Progenitor cell of endocrine pancreas (in vitro differentiated cells): ENCODE measurements around a stretch of chr16.

DNA sequence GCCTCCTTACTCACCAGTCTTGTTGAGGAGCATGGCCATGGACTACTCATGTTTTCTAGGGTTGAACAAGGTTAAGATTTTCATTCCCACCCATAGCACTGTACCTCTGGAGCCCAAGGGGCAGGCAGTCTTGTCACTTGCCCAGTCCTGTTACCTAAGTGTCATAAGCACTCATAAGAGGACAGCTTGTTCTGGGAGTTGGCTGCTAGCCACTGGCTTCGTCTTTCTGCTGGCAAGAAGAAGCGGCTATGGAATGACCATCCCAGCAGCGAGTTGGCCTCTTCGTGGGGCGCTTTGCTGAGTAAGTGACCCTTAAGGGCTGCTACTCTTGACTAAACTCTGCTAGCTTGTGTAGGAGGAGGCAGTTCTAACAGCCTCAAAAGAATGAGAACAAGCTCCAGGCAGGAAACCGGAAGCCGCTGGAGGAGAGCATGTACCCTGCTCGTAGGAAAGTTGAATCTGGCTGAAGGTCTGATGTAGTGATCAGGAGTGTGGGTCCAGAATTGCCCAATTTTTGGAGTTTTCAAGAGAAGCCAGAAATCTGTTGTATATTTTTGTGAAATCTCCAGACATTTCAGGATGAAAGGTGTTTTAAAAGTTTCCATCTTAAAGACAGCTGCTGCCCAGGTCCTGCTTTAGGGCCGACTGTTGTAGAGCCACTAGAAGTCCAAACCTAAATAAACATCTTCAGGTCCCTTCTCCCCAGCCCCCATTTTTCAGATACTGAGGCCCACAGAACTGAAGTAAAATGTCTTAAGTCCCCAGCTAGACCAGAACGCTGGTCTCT is 7.6 kb downstream of the UBFD1 start:
- PRO-cap, result no peak

- PRO-cap, result no peak
Observed at GRCh38 chr16:23689076-23689595, 10.4 kb downstream of the PLK1 start.

GRCh38 chr16:23729622-23730241 is 16.7 kb upstream of the ERN2 start:
- PRO-cap, result no peak

DNA sequence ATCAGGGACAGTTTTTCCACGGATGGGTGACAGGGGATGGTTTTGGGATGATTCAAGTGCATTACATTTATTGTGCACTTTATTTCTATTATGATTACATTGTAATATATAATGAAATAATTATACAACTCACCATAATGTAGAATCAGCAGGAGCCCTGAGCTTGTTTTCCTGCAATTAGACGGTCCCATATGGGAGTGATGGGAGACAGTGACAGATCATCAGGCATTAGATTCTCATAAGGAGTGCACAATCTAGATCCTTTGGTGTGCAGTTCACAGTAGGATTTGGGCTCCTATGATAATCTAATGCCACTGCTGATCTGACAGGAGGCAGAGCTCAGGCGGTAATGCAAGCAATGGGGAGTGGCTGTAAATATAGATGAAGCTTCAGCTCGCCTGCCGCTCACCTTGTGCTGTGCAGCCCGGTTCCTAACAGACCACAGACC is 3.0 kb downstream of the CHP2 start:
- PRO-cap, result no peak

DNA sequence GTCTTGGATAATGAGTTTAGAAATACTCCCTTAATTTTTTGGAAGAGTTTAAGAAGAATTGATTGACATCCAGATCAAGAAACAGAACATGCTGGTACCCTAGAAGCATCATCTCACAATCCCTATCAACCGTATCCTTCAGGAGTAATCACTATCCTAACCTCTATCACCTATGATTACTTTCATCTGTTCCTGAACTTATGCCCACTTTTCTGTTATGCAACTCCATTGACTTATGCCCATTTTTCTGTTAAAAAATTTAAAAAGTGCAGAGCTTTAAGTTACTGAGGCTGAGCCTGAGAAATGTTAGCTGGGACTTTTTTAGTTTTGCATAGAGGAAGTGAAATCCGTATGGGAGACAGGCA is 16.8 kb downstream of the PRKCB start:
- PRO-cap, result no peak

DNA sequence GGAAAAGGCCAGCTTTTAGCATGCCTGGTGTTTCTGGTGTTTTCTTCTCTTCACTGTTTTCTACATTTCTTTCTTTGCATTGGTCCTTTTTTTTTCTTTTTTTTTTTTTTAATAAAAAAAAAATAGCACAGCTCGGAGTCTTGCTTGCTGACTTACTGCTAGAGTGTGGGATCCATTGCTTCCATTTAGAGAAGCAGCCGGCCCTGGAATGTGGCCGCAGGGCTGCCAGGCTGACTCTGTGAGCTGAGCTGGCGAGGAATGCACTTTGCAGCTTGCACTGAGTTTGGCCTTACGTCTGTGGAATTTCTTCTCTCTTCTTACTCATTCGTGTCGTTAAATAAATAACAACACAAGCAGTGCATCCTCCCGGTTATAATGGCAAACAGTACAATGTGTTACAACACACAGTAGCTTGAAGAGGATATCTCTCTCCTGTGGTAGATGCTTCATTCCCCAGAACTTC is 69.2 kb downstream of the PRKCB start:
- PRO-cap, result no peak

- PRO-cap, result no peak
Observed at GRCh38 chr16:24094044-24094967, 161.8 kb upstream of the CACNG3 start.

DNA sequence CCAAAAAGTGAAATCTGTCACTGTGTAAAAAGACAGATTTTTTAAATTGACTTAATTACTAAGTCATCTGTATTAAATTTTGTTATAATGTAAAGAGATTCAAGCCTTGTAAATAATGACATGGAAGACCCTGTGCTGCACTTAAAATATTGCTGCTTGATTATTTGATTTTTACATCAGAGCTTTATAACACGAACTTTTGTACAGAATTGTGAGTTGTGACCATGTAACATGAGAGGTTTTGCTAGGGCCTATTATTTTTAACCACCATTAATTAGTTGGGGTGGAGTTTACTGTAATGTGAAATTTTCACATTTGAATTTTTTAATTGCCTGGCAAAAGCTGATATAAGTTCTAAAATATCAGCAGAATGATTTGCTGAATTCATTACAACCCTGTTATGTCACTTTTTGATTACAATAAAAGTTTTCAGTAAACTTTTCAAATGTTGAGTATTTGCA is 33.1 kb downstream of the RBBP6 start:
- PRO-cap, result no peak

DNA sequence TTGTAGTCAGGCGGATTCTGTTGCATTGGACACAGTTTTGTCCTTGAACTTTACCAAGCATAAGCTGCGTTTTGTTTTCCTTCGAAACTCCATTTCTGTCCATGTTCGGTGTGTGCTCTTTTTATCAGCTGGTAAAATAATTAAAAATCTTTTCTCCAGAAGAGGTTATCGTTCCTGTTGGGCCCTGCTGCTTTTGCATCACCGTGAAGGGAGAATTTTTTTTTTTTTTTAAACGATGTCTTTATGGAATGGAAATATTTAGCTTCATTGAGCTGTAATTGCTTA is 1.3 kb downstream of the TNRC6A start:
- PRO-cap, result no peak

GRCh38 chr16:24736529-24737312 is 7.3 kb downstream of the TNRC6A start:
- PRO-cap, result no peak

DNA sequence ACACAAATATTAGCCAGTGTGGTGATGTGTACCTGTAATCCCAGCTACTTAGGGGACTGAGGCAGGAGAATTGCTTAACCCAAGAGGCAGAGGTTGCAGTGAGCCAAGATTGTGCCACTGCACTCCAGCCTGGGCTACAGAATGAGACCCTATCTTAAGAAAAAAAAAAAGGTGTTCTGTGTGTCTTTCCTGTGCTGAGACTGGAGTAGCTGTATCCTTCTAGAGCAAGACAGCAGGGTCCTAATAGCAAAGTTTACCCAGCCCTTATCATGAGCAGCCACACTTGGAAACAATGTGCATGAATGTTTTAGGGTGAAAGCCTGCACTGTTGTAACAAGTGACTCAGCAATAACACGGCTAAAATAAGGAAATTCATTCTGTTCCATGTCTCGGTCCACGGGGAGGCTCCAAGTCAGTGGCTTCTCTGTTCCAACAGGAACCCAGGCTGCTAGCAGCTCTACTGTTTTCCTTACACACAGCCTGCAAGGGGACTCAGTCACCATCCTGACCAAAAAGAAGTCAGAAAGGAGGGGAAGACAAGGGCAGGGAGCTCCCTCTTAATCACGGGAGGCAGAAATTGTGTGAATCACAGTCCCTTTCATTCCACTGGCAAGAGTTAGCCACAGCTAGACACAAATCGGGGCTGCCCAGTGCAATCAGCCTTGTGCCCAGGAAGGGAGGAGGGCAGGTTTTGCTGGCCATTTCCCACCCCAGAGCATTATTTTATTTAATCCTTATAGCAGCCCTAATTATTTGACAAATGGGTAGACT is 7.0 kb upstream of the SLC5A11 start:
- PRO-cap, result no peak

DNA sequence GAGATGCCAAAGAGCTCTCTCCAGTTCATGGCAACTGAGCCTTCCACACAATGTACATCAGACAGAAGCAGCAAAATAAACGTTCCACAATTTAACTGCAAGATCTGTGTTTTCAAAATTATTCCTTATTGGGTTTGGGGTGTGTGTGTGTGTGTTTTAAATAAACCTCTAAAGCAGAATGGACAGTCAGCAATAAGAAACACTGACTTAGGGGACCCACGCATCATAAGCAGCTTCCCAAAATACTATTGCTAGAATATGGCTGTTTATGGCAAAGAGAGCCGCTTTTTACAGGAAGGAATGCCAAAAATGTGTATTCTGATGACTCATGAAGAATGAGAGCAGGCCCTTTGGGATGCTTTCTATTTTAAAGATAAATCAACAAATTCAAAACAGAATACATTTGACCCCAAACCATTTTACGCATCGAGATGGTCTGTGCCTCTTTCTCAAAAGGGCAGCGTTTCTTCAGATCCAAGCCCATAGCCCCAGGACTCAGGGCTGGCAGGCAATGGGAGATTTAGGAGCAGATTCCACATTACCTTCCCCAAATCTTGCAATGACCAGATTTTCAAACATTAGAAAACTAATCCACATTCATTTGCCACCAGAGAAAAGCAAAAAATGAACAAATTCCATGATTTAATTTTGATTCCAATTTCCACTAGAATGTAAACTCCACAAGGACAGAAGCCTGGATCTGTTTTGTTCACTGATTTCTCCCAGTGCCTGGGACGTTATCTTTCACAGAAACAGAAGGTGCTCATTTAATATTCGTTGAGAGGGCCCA is 37.4 kb downstream of the ARHGAP17 start:
- PRO-cap, result no peak

DNA sequence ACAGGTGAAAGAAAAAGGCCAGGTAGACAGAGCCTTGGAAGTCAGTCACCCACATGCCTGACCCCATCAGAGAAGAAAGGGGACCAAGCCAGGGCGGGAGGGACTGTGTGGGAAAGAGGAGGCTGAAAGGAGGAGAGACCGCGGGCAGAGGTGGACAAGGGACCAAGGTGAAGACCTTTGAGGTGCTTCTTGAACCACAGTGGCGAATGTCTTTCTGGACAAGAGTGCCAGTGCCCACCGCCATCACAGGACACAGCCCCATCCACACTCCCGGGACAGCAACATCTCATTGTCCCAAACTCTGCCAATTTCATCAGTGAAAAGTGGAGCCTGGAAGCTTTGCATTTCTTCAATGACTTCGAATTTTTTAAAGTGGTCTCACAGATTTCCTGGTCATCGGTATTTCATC is 16.4 kb downstream of the ARHGAP17 start:
- PRO-cap, result no peak

GRCh38 chr16:25118259-25118972 is 6.9 kb downstream of the LCMT1 start:
- PRO-cap, result no peak

GRCh38 chr16:25177988-25178686 is 38.6 kb upstream of the AQP8 start:
- PRO-cap, result no peak

DNA sequence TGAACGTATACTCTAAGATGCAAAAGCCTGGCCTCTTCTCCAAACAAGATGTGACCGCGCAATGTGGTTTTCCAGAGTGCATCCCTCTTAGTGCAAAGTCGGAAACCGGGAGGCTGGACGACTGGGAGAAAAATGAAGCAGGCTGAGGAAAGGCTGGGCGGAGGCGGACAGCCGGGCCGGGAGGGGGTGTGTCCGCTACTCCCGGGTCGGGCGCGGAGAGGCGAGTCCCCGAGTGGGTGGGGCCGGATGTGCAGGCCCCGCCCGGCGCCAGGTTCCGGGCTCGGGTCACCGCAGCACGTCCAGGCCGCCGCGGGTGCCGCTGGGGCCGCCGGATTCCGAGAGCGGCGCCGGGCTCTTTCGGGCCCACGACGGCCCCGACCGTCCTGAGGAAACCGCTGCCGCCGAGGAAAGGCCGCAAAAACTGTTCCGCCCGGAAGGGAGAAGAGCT is 313 bp downstream of the ZKSCAN2 start:
- PRO-cap, result bidirectional peak, plus-strand start at position 301 of the sequence, minus-strand start at position 133 of the sequence

GRCh38 chr16:27196027-27196350 is 7.3 kb upstream of the KDM8 start:
- PRO-cap, result no peak

DNA sequence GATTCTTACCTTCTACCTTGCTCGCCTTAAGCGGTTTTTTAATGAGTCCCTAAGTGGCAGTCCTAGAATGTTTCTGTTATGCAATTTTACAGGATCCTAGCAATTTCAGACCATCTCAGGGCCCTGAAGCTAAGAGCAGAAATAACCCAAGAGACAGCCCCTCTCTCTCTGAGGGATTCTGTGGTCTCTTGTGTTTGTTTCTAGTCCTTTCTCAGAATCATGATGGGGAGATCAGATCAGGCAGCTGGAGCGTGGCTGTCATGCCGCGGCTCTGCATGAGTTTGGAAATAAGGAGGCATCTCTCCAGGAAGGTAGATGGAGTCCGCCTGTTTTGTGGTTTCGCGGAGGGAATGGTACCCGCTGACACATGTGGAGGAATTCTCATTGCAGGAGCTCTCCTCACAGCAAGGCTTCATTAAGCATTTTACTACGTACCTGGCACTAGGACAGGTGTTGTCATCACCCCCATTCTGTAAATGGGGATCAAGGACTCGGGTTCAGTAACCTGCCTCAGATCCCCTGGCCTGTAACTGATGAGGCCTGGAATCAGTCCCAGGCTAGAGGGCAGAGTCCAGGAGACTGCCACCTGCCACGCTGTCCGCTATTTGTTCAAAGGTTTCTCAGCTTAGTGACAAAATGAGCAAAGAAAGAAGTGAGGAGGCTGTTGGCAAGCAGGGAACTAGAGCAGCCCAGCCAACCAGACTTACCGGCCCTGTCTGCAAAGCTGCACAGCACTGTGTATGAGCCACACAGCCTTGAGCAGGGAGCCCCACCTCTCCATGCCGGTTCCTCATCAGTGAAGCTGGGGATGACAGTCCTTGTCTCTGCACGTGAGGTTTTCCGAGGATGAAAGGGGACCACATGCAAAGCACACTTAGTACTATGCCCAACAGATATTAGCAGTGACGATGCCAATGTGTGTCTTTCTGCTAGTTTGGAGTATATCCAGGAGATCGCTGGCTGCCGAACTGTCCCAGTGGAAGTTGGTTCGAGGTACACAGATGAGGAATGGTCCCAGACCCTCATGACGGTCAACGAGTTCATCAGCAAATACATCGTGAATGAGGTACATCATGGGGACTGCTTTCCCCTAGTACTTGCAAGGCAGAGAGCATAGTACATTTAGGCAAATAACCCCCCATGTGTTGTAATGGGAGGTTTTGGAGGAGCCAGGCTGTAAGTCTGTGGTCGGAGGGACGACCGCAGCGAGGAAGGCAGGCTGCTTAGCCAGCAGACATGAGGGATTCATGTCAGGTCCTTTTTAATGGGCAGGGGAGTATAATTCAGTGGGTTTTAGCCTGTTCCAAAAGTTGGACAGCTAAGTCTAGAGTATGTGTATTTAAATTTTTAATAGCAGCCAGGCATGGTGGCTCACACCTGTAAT is 11.1 kb downstream of the KDM8 start:
- PRO-cap, result no peak

- PRO-cap, result no peak
Observed at GRCh38 chr16:27221889-27222665, 18.8 kb downstream of the KDM8 start.

DNA sequence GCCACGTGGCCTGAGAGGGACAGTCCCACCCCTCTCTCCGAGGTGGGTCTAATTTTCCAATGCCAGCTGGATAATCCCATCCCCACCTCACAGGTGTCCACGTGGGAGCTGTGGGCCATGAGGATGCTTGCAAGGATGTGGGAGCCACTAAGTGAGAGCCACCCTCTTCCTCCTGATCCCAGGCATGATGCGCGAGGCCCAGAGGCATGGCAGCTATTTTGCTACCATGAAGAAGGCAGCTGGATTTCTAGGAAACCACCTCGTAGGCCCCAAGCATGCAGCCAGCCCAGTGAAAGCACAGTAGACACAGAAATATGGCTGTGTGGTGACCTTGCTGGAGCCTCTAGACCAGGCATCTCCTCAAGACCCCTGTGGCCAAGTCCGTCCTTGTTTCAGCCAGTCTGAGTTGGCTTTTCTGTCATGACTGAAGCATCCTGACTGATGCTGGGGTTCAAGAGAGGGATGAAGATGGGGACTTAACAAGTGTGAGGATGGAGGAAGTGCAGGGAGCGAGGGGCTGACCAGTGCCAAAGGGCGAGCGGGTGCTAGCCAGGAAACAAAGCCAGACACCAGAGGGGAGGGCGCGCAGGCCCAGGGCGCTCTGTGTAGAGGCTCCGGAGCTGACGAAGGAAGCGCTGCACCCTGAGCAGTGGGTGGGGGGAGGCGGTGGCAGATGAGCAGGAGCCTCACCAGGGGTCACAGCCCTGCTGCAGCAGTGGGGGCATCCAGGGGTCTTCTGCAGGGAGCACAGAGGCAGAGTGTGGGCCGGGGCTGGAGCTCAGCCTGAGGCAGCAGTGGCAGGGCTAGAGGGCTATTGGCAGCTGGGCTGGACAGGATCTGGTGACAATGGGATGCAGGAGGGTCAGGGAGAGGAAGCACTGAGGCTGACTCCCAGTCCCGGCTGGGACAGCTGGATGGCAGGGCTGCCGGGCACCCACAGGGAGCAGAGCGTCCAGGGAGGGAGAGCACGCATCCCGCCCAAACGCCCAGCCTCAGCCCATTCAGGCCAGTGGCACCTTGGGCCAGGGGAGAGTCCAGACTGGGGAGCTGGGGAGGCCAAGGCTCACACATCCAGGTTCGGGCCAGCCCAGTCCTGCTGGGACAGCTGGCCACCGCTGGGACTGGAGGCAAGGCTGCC is 20.7 kb downstream of the KDM8 start:
- PRO-cap, result no peak